Stomach (tissue), 7 donors: ENCODE data around the genes VKORC1L1 and ASL.

- PRO-cap: no peak
- RAMPAGE, long total RNA, 5 experiments: no peak in any of the 5 experiments
- RRBS: 2% methylated on average over 6 of the region's 63 CpGs
Observed at GRCh38 chr7:65239549-65240572, 133.8 kb upstream of the ZNF92 start.

DNA sequence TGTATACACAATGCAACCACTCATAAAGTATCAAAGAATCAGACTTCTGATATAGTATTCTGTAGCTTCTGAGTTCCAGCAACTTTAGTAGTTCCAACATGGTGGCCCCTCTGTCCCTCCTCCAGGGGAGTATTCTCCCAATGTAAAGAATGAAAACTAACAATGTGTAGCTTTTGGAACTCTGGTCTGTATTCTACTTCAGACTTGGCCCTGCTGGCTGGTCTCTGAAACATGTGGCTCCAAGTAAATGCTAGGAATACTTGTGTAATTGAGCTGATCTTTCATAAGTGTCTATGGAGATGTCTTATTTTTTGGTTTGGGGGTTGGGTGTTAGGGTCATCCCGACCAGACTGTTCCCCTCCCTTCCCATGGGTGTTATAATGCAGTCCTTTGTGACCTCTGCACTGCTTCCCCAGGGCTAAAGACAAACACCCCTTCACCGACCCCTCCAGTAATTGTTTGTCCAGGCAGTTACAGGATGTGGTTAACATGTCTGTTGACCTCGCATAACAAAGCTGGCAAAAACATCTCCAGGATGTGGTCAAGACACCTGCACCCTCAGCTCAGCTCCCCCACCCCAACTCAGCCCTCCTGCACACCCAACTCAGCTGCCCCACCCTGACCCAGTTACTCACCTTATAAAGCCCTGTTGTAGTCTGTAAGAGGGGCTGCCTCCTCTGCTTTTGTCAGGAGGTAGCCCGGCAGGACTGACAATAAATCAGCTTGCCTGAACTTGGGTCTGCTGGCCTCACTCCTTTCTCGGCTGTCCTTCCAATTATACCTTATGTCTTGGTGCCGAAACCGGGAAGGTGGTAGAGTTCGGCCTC, 102.0 kb downstream of the ZNF92 start:
- PRO-cap: no peak
- RAMPAGE, long total RNA, 5 experiments: no peak in any of the 5 experiments
- RRBS: 90% methylated on average over 2 of the region's 8 CpGs

GRCh38 chr7:65722583-65723130, 150.2 kb upstream of the VKORC1L1 start:
- PRO-cap: no peak
- RAMPAGE, long total RNA, 5 experiments: start-site peak on the minus strand in 1 of 5 experiments, at chr7:65722737-65723158 at its widest, 12 reads per replicate
- RRBS: no CpG with 5 or more reads among the region's 8 CpGs

GRCh38 chr7:65872740-65873654, at the start of gene VKORC1L1:
VKORC1L1 (plus strand) TSS chr7:65873074.
- PRO-cap: unidirectional peak, plus-strand start at chr7:65873074; bidirectional peak, plus-strand start at chr7:65873273, minus-strand start at chr7:65873147
- RAMPAGE, long total RNA, 5 experiments: start-site peak on the plus strand in 4 of 5 experiments, at chr7:65873313-65873439 at its widest, 17 to 259 reads per replicate
- RRBS: 2% methylated on average over 19 of the region's 103 CpGs

DNA sequence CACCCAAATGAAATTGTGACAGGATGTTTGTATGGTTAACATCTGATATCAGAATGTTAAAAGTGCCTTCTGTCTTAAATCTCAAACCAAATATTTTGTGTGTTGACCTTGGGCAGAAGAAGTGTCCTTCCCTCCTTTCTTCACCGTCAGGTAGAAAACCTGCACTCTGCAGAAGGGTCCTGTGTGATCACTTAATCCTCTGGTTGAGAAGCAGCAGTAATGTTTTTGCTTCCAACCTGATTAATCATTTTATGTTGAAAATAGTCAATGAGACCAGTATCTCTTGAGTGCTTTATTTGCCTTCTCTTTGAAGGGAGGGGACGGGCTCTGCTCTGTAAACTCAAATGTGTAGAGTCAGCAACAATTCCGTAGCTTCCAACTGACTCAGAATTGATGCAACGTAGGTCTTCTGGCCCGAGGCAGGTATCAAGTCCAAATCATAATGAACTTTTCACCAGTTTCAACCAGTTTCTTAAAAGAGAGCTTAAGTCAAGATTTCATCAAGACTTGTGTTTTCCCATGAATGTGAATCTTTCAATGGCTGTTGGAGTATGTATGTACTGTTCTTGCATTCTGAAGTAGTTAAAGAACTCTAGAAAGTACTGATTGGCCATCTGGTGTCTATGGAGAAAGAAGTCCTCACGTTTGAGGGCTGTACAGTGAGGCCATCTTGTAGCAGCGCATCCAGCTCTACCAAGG, 26.3 kb downstream of the GUSB start:
- PRO-cap: no peak
- RAMPAGE, long total RNA, 5 experiments: no peak in any of the 5 experiments
- RRBS: no CpG with 5 or more reads among the region's 7 CpGs

GRCh38 chr7:65975840-65976600, 6.0 kb downstream of the GUSB start:
- PRO-cap: no peak
- RAMPAGE, long total RNA, 5 experiments: no peak in any of the 5 experiments
- RRBS: no CpG with 5 or more reads among the region's 14 CpGs

GRCh38 chr7:66075233-66076231, at the start of gene ASL:
ASL (plus strand) TSS chr7:66075819.
- PRO-cap: bidirectional peak, plus-strand start at chr7:66075843, minus-strand start at chr7:66075627
- RAMPAGE, long total RNA, 5 experiments: start-site peak on the plus strand in 5 of 5 experiments, at chr7:66075819-66075974 at its widest, 75 to 761 reads per replicate
- RRBS: 2% methylated on average over 39 of the region's 76 CpGs

DNA sequence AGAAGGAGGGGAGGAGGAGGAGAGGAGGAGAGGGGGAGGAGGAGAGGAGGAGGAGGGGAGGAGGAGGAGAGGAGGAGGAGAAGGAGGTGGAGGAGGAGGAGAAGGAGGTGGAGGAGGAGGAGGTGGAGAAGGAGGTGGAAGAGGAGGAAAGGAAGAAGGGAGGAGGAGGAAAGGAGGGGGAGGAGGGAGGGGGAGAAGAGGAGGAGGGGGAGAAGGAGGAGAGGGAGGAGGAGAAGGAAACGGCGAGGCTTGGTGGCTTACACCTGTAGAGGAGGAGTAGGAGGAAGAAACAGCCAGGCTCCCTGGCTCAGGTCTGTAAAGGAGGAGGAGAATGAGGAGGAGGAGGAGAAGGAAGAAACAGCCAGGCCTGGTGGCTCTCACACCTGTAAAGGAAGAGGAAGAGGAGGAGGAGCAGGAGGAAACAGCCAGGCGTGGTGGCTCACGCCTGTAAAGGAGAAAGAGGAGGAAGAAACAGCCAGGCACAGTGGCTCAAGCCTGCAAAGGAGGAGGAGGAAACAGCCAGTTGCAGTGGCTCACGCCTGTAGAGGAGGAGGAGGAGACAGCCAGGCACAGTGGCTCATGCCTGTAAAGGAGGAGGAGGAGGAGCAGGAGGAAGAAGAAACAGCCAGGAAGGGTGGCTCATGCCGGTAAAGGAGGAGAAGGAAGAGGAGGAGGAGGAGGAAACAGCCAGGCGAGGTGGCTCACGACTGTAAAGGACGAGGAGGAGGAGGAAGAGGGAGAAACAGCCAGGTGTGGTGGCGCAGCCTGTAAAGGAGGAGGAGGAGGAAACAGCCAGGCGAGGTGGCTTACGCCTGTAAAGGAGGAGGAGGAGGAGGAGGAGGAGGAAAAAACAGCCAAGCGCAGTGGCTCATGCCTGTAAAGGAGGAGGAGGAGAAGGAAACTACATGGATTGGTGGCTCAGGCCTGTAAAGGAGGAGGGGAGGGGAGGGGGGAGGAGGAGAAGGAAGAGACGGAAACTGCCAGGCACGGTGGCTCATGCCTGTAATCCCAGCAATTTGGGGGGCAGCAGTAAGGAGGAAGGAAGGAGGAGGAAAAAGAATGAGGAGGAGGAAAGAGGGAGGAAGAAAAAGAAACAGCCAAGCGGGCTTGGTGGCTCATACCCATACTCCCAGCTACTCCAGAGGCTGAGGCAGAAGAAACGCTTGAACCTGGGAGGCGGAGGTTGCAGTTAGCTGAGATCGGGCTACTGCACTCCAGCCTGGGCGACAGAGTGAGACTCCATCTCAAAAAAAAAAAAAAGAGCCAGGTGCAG, 14.8 kb upstream of the CRCP start:
- PRO-cap: unidirectional peak, plus-strand start at position 268 of the sequence; bidirectional peak, plus-strand start at position 657 of the sequence, minus-strand start at position 391 of the sequence; bidirectional peak, plus-strand start at position 942 of the sequence, minus-strand start at position 718 of the sequence
- RAMPAGE, long total RNA, 5 experiments: start-site peak on the plus strand in 2 of 5 experiments, centred at positions 242 to 1,058 of the sequence, 6 to 41 reads per replicate
- RRBS: no CpG with 5 or more reads among the region's 20 CpGs

GRCh38 chr7:66187978-66188338, 17.2 kb upstream of the TPST1 start:
- PRO-cap: no peak
- RAMPAGE, long total RNA, 5 experiments: no peak in any of the 5 experiments
- RRBS: no CpG with 5 or more reads among the region's 2 CpGs

DNA sequence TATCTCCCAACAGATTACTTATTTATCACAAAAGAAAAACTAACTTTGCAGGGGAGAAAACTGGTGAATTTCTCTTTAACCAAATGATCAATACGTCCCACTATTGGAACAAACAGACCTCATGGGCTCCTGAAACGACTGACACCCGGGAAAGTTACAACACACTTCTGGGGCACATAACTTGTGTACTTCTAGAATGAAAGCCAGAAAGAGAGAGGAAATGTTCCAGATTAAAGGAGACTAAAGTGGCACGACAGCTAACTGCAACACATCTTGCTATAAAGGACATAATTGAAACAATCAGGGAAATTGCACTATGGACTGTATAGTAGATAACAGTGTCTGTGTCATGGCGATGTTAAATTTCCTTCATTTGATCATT, 14.6 kb upstream of the TPST1 start:
- PRO-cap: no peak
- RAMPAGE, long total RNA, 5 experiments: no peak in any of the 5 experiments
- RRBS: no CpG with 5 or more reads among the region's 5 CpGs

GRCh38 chr7:66352056-66352706, 147.0 kb downstream of the TPST1 start:
- PRO-cap: no peak
- RAMPAGE, long total RNA, 5 experiments: no peak in any of the 5 experiments
- RRBS: no CpG with 5 or more reads among the region's 5 CpGs

DNA sequence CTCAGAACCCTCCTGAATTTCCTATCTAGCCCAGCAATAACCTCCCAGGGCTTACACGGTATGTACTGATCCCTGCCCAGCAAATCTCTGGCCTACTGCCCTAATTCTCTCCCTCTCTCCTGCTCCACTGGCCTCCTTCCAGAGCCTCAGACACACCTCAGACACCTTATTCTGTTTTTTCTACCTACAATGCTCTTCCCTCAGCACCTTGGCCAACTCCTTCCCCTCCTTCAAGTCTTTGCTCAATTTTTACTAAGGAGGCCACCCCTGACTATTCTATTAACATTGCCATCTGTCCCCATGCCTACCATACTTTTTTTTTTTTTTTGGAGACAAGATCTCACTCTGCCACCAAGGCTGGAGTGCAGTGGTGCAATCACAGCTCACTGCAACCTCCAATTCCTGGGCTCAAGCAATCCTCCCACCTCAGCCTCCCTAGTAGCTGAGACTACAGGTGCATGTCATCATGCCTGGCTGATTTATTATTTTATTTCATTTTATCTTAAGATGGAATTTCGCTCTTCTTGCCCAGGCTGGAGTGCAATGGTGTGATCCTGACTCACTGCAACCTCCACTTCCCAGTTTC, 180.6 kb downstream of the TPST1 start:
- PRO-cap: no peak
- RAMPAGE, long total RNA, 5 experiments: start-site peak on the minus strand in 1 of 5 experiments, centred at position 394 of the sequence, 6 reads per replicate
- RRBS: no CpG with 5 or more reads among the region's 2 CpGs

DNA sequence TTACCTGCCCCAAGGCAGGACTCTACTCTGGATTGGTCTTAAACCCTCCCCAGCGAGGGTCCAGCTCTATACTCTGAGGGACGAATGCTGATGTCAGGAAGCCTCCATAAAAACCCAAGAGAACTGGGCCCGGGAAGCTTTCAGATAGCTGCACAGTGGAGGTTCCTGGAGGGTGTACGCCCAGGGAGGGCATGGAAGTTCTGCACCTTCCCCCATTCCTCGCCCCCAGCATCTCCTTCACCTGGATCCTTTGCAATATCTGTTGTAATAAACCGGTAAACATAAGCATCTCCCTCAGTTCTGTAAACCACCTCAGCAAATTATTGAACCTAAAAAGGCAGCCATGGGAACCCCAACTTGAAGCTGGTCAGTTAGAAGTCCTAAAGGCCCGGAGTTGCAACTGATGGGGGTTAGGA, 47.4 kb upstream of the KCTD7 start:
- PRO-cap: no peak
- RAMPAGE, long total RNA, 5 experiments: no peak in any of the 5 experiments
- RRBS: 96% methylated on average over 1 of the region's 7 CpGs

DNA sequence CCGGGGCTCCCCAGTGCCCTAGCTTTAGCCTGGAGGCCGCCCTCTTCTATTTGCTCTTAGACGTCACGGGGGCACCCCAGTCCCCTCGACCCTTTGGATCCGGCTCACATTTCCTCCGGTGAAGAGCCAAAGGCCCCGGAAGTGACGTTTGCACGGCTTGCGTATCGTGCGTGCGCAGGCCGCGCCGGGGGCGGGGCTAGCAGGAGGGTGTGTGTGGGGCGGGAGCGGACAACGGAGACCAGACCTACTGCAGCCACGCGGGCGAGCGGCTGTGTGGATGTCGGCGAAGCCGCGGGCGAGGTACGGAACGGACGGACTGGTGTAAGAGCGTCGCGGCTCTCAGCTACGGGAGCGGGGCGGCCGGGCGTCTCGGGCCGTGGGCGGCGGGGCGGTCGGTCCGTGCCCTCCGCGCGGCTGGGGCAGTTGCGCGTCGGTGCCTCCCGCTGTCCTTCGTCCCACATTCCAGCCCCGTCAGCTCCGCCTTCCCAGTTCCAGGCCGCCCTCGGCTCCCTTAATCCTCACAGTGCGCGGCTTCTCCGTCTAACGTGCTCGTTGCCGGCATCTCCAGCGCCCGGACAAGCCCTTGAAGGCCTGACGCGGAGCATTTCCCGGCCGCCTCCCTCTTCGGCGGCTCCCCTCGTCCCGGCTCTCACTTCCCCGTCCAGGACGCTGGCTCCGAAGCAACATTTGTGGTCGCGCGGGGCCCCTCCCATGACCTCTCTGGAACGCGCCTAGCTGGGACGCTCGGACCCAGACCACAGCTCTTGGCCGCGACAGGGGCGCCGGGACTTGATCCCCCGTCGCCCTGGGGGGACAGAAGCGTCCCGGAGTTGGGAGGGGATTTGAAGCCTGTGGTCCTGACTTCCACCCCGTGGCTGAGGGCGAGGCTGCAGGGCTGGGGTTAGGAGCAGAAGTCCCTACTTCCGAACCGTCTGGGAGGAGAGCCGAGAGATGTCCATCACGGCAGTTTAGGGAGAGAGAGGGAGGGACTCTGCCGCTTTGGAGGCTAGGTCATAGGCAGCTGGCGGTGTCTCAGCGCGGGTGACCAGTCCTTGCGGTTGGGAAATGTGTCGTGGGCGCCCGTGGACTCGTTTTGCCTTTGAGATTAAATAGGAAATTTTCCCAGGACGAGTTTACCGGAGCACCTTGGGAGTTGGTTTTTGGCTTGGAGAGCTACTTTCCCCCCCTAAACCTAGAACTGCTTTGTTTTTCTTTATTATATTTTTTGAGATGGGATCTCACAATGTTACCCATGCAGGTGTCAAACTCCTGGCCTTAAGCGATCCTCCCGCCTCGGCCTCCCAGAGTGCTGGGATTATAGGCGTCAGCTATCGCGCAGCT, 26.1 kb downstream of the KCTD7 start:
- PRO-cap: bidirectional peak, plus-strand start at position 241 of the sequence, minus-strand start outside the sequence; bidirectional peak, plus-strand start at position 521 of the sequence, minus-strand start at position 416 of the sequence; bidirectional peak, plus-strand start at position 686 of the sequence, minus-strand start at position 651 of the sequence; bidirectional peak, plus-strand start at position 1,030 of the sequence, minus-strand start at position 934 of the sequence
- RAMPAGE, long total RNA, 5 experiments: start-site peak on the plus strand in 3 of 5 experiments, centred at positions 217 to 238 of the sequence, 12 to 48 reads per replicate
- RRBS: 2% methylated on average over 20 of the region's 117 CpGs

- PRO-cap: no peak
- RAMPAGE, long total RNA, 5 experiments: no peak in any of the 5 experiments
- RRBS: no CpG with 5 or more reads among the region's 14 CpGs
Observed at GRCh38 chr7:66698350-66699127, 42.0 kb upstream of the RABGEF1 start.

GRCh38 chr7:66699961-66700531, 40.5 kb upstream of the RABGEF1 start:
- PRO-cap: bidirectional peak, plus-strand start at chr7:66700366, minus-strand start at chr7:66700180
- RAMPAGE, long total RNA, 5 experiments: no peak in any of the 5 experiments
- RRBS: 65% methylated on average over 4 of the region's 10 CpGs

GRCh38 chr7:66741781-66742050, 1.2 kb downstream of the RABGEF1 start:
- PRO-cap: no peak
- RAMPAGE, long total RNA, 5 experiments: no peak in any of the 5 experiments
- RRBS: no CpG with 5 or more reads among the region's 15 CpGs

GRCh38 chr7:66792826-66793247, 52.3 kb downstream of the RABGEF1 start:
- PRO-cap: no peak
- RAMPAGE, long total RNA, 5 experiments: no peak in any of the 5 experiments
- RRBS: no CpG with 5 or more reads among the region's 4 CpGs

- PRO-cap: no peak
- RAMPAGE, long total RNA, 5 experiments: no peak in any of the 5 experiments
- RRBS: no CpG with 5 or more reads among the region's 4 CpGs
Observed at GRCh38 chr7:66992566-66992870, 2.9 kb downstream of the SBDS start.

DNA sequence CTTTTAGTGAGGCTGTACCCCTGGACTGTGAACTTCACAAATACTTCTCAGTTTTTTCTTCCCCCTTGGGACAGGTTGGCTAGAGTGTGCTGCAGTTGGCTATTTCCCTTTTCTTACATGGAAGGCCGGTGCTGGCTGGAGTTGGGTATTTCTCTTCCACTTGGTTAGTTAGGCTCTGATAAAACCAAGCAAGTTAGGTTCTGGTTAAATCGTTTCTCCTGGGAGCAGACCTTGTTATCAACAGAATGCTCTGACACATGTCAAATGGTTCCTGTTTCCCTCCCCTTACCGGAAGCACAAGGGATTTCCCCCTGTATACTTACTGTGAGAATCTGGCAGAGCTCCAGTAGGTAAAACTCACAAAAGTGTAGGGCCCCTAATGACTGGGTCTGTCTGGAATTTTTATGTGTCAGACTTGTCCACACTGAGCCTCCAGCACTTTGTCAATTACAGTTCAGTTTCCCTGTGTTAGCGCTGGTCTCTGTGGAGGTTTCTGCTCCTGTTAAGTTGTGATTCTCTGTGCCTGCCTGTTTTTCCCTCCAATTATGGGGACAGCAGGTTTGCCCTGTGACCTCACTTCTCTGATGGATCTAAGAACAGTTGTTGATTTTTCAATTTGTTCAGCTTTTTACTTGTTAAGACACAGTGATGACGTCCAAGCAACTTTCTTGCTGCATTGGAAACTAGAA, 132.5 kb downstream of the TYW1 start:
- PRO-cap: no peak
- RAMPAGE, long total RNA, 5 experiments: no peak in any of the 5 experiments
- RRBS: no CpG with 5 or more reads among the region's 5 CpGs